GM12891 (cell line): ENCODE data around the gene XPO4.

DNA sequence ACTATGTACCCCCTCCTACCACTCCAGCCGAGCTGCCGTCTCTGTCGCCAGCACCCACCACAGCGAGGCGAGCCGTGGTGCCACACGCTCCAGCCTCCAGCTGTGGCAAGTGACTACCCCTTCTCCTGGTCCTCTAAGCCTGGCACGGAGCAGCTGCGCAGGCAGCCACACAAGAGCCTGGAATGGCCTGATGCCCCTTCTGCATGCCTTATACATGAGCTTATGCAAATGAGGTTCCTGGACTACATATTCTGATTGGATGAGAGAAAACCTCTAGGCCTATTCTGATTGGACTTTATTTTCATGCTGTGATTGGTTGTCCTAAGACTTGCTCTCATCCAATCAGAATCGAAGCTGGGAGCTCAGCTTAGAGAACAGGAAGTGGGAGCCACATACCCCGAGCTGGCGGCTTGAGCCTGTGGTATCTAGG lies 276.5 kb downstream of the TUBA3C start:
- RRBS: no CpG with 5 or more reads among the region's 12 CpGs

DNA sequence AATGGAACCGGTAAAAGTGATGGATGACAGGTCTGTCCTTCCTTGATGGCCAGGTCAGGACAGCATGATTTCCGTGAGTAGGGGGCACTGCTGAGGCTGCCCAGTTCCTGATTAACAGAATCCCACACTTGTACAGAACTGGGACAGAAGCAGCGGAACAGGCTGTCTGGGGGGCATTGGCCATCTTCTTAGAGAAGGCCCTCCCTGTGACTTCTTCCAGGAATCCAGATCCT lies 31.9 kb downstream of the TUBA3C start:
- RRBS: no CpG with 5 or more reads among the region's 3 CpGs

GRCh38 chr13:19646777-19647280 lies 13.4 kb downstream of the MPHOSPH8 start:
- RRBS: no CpG with 5 or more reads among the region's 10 CpGs

DNA sequence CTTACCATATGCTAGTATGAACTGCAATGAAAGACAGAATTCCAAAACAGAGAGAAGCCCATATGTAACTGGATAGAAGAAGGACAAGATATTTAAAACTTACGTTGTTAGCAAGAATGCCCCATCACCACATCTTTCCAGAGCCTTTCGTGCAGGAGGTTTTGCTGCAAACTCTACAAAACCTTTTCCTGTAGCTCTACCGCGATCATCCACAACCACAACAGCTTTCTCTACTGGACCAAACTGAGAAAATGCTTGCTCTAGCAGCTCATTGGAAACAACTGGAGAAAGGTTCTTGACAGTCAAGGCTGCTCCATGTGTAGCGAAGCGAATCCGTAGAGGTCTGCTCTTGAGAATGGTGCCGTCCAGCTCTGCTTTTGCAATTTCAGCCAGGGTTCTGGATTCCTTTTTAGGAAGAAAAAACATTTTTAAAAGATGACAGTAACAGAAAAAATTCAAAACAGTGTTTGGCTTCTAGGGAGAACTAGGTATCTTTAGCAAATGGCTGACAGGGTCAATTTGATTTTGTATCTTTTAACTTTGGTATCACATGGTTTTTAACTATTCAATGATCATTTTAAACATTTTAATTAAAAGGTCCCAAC lies 10.5 kb downstream of the PSPC1 start:
- RRBS: no CpG with 5 or more reads among the region's 8 CpGs

GRCh38 chr13:20055460-20055892 lies 96.9 kb downstream of the ZMYM2 start:
- RRBS: no CpG with 5 or more reads among the region's 5 CpGs

DNA sequence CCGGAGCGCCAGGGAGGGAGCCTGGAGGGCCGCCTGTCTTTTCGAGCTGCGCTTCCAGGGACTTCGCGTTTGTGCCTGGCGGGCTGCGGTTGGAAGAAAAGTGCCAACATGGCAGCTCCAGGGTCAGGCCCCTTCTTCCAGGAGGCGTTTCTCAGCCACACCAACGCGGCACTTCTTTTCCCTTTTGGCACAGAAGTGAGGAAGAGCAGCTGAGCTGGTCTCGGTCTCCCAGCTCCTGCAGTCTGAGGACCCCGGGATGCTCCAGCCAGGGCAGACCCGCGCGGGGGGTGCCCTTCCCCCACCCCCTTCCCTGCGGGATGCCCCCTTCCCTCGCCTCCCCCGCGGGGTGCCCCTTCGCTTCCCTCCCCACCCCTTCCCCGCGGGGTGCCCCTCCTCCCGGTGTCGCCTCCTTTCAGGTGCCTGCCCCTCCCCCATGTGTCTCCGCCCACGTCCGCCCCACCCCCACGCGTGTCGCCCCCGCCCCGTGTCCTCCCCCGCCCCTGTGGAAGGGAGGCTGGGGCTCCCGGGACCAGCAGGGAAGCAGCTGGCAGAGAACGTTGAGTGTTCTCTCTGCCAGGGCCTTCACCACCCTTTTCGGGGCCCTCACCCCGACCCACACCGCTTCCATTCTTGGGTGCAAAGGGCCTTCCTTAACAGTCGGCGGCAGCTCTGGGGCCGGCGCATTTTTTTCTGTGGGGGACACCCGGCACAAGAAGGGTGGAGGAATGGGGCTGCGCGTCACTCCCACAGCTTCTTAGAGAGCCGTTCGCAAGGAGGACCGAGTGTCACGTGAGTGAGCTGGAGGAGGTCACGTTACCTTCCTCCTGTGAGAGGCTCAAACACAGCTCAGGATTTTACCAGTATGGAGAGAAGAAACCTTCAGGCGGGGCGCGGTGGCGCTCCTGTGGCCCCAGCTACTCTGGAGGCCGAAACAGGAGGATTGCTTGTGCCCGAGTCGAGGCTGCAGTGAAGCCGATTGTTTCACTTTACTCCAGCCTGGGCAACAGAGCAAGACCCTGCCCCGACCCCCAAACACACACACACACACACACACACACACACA lies 42.0 kb downstream of the GJA3 start:
- RRBS: 11% methylated on average over 1 of the region's 61 CpGs

DNA sequence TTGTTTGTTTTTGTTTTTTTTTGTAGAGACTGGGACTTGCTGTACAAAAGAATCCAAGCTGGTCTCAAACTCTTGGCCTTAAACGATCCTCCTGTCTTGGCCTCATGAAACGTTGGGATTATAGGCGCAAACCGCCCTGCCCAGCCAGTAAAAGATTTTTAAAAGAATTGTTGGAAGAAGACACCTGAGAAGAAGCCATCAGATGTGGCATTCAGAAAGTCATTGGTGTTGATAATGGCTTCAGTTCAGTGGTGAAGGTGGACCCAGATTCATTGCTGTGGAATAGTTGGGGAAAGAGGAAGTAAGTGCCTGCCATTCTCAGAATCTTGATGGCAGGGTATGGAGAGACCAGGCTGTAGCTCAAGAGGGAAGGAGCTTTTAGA lies 12.8 kb downstream of the GJB6 start:
- RRBS: no CpG with 5 or more reads among the region's 4 CpGs

GRCh38 chr13:20544554-20545162 lies 19.0 kb upstream of the CRYL1 start:
- RRBS: no CpG with 5 or more reads among the region's 7 CpGs

DNA sequence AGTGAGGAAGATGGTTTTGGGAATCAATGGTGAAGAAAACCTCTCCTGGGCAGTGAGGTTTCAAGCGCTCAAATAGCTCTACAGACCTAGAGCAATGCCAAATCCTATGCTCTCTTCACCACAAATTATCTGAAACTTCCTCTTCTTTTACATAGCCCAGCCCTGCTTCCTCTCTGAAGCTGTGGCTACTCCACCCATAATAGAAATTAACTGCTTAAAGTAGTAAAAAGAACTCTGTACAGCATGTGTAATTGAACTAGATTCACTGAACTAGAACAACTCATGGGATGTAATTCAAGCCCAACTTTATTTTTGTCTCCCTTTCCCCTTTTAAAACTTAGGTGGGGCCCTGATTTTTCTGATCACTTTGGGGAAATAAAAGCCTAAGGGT lies 20.4 kb upstream of the IFT88 start:
- RRBS: no CpG with 5 or more reads among the region's 1 CpG

DNA sequence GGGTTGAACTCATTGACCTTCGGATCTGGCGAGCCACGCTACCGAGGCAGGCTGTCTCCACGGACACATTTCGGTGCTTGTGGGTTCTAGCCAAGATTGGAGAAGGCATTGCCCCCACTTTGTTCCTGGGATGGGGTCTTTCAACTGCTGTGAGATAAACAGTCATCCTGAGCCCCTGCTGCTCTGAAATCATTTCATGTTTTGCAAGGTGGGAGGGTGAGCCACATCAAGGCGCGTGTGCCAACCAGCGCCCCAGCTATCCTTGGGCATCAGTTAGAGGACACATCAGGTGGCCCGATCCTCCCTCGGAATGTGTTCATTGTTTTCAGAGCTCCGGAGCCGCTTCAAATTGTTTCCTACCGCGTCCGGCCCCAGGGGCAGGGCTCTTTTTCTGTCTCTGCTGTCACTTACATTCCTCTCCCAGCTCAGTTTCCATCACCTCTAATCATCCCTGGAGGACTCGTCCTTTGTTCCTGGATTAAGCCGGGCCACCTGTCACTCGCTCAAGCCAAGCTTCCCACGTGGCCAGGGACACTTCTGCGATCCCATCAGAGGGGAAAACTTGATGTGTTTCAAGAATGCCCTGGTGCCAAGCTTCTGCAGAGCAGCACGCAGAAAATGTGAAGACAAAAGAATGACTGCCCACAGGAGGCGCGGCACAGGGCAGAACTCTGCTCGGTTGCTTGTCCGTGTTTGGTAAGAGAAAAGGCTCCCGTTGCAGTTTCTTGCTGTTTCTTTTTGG lies 13.3 kb downstream of the IL17D start:
- RRBS: no CpG with 5 or more reads among the region's 27 CpGs

DNA sequence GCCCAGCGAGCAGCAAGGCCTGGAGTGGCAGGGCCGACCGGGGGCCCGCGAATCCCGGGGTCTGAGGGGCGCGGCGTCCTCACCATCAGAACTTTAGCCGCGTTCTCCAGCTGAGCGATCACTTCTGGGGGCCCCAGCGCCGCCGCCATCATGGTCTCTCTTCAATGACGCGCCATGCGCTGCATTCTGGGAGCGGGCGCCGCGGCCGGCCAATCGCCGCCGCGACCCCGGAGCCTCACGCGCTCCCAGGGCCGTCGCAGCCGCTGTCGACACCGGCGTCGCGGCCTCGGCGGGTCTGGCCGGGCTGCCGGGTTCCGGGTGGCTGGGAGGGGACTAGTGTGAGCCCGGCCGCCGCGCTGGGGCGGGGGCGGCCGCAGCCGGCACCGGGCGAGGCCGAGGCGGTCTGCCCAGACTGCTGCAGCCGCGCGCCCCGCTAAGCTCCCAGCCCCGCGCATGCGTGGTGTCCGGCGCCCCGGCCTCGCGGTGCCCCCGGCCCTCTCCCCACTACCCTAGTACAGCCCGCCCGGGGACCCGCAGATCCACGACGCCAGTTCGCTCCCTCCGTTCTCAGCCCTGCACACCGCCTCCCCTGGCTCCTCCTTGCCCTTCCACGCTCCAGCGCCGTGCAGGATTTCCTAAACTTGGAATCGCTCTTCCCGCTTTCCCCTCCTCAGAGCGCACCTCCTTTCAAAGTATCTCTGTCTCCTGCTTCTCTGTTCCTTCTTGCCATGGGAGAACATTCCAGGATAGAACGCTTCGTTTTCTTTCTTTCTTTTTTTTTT lies at the start of gene XPO4:
Gene XPO4 (minus strand): TSS at position 160 of the 782 bp plus-strand sequence.
- RRBS: 1% methylated on average over 17 of the region's 84 CpGs

GRCh38 chr13:20943231-20944011 lies 40.9 kb upstream of the XPO4 start:
- RRBS: no CpG with 5 or more reads among the region's 22 CpGs

GRCh38 chr13:21058130-21058847 lies 3.1 kb downstream of the LATS2 start:
- RRBS: no CpG with 5 or more reads among the region's 4 CpGs

DNA sequence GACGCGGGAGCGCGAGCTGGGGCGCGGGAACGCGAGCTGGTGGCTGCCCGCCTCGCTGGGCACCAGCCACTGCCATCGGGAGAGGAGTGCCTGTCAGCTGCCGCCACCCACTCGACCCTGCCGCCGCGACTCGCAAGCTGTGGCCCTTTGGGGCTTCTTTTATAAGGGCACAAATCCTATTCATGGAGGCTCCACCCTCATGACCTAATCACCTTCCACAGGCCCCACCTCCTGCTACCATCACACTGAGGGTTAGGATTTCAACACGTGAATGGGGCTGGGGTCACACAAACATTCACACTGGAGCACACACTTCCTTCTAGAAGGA lies 35.6 kb upstream of the SAP18 start:
- RRBS: no CpG with 5 or more reads among the region's 18 CpGs

DNA sequence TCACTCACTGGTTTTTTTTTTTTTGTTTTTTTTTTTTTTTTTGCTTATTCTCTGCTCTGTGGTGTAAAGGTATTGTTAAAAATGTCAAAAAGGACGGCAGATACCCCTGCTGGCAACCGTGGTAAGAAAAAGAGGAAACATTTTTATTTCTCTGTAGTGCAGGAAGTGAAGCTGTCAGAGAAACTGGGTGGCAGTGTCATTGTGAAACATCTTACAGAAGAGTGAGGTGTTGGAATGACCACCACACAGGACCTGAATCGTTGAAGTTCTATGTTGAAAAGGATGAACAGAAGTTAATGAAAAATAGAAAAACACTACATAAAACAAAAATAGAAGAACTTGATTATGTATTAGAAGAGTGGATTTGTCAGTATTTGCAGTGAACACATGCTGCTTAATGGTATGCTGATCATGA lies 346.4 kb downstream of the FGF9 start:
- RRBS: no CpG with 5 or more reads among the region's 3 CpGs

- RRBS: no CpG with 5 or more reads among the region's 19 CpGs
Measured at GRCh38 chr13:22883841-22884390, 296.9 kb upstream of the SGCG start.

- RRBS: no CpG with 5 or more reads among the region's 17 CpGs
Measured at GRCh38 chr13:23160668-23161429, 19.9 kb upstream of the SGCG start.

DNA sequence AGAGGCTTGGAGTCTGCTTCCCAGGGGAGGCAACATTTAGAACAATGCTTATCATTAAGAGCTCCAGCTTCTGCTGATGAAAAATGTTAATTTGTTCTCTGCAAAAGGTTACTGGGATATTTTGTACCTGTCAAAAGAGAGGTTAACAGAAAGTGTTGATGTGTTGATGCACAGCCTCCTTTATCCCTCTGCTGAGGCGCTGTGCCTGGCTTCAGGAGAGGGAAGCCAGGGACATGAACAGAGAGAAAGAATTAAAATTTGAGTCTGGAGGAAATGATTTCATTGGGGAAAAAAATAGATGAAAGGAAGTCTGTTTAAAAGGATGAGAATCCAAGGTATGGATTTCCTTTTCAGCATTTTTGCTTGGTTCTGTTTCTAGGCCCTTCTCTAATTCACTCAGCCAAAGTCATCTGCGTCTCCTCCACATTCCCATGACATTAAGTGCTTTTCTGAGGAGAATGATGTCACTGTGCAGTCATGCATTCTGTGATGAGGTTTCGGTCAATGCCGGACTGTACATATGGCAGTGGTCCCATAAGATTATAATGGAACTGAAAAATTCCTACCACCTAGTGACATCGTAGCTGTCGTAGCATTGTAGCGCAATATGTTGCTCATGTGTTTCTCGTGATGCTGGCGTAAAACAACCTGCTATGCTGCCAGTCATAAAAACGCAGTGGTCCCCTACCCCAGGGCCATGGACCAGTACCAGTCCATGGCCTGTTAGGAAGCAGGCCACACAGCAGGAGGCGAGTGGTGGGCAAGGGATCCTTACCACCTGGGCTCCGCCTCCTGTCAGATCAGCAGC lies 63.5 kb upstream of the TNFRSF19 start:
- RRBS: no CpG with 5 or more reads among the region's 12 CpGs

DNA sequence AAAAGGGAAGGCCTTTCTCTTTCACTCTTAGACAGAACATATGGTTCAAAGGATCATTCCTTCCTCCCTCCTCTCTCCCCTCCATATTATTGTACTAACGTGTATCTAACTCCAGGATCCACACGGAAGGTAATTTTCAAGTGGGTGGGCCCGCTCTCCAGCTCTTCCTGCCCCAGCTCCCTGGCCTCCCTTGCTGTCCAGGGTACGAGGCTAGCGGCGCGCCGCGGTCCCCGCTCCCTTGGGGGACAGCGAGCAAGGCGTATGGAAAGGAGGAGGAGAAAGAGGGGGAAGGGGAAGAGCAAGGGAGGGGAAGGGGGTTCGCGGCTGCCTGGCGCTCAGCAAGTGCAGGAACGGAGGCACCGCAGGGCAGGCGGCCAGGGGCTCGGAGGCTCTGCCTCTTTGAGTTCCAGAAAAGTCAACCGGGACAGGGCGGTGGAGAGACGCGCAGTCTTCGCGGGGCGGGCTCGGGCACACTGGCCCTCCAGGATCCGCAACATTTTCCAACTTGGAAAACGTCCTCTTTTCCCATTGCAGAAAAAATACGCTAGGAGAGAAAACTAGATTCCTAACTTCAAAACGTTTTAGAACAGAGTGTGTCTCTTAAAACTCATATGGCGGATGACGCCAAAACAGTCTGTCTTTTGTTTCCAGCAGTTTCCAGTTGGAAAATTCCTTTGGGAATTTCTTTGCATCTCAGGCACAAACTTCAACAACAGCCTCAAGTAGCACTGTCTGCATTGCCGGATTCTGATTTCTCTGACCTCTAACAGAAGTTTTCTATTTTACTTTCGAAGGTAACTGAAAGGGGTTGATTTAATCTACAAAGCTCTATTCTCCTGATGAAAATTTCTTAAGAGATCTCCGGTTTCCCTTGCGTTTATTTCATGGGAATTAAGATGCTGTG lies 23.1 kb upstream of the TNFRSF19 start:
- RRBS: 63% methylated on average over 1 of the region's 37 CpGs

GRCh38 chr13:23579032-23580142 lies 9.2 kb downstream of the TNFRSF19 start:
- RRBS: 2% methylated on average over 66 of the region's 100 CpGs